Bronchus fibroblast of lung (primary cell): ENCODE measurements around a stretch of chr14.

- RAMPAGE, long total RNA, result no peak
Measured at GRCh38 chr14:84099051-84099301, 1431.0 kb upstream of the FLRT2 start.

DNA sequence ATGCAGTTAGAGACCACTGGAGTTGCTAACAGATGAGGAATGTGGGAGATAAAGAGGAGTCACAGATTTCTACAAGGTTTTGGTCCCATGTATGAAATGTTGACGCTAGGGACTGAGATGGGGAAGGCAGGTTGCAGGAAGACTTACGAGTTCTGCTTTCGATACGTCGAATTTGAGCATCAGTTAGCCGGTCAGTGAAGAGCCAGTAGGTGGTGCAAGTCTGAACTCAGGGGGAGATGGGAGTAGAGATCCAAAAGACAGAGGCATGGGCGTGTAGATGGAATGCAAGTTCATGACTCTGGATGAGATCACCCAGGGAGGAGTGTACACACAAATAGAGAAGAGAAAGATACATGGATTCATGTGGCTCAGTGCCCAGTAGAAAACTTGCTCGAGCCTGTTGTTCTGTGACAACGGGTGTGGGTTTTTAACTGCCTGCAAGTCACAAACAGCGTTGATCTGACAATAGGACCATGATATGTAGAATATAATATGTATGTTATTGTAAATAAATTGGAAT lies 114.7 kb upstream of the FLRT2 start:
- RAMPAGE, long total RNA, result no peak

DNA sequence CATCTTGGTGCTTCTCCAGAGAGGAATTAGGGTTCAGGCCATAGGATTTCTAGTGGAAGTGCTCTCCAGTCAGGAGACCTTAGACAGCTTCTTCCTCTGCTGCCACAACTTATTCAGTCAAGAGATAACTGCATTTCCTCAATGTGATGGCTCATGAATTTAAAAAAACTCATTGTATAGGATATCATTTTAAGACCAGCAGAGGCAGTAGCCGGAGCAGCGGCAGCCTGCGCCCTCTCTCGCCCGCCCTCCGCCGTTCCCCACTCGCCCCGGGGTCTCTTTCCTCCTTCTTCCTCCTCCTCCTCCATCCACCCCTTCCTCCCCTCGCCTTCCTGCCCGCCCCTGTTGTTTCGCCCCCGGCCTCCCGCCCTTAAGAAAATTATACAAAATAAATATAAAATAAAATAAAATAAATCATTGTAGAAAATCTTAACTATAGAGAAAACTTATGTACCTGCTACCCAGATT lies 687.6 kb downstream of the FLRT2 start:
- RAMPAGE, long total RNA, result no peak

GRCh38 chr14:88026792-88027234 lies 21.9 kb downstream of the GPR65 start:
- RAMPAGE, long total RNA, result no peak

GRCh38 chr14:88248864-88249153 lies 74.3 kb downstream of the KCNK10 start:
- RAMPAGE, long total RNA, result no peak

GRCh38 chr14:88823939-88824461 lies 451 bp upstream of the TTC8 start:
- RAMPAGE, long total RNA, result no peak

DNA sequence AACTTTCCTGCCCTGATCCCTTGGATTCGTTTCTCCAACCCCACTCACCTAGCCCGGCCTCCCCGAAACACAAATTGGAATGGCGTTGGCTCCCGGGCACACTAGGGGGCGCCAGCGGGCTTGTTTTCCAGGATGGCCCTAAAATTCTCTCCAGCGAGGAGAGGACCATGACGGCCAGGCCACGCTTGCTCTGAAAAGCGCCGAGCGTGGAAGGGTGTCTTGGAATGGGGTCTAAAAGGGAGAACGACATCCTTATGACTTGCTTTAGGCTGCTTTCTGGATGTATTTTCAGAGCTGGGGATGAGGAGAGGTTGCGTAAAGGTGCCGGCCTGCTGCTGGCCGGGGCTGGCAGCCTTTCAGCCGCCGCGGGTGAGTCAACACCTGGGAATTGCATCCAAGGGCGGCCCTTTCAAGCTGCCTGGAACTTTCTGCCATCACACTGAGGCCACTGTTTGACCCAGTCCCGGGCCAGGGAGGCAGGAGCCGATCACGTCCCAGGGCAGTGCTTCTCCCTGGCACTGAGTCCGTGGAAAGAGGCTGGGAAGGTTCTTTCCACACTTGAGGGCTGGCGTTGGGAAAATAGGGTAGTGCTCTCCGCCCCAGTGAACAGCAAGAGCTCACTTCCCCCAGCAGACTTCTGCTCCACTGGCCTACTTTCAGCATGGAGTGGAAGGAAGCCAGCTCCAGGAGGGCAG lies 216.1 kb downstream of the TTC8 start:
- RAMPAGE, long total RNA, result no peak

GRCh38 chr14:89041111-89041799 lies 216.8 kb downstream of the TTC8 start:
- RAMPAGE, long total RNA, result no peak

- RAMPAGE, long total RNA, result no peak
Measured at GRCh38 chr14:89162536-89163238, 254.3 kb downstream of the FOXN3 start.

- RAMPAGE, long total RNA, result no peak
Measured at GRCh38 chr14:89228685-89229259, 188.3 kb downstream of the FOXN3 start.

- RAMPAGE, long total RNA, result no peak
Measured at GRCh38 chr14:89270781-89271128, 146.3 kb downstream of the FOXN3 start.

DNA sequence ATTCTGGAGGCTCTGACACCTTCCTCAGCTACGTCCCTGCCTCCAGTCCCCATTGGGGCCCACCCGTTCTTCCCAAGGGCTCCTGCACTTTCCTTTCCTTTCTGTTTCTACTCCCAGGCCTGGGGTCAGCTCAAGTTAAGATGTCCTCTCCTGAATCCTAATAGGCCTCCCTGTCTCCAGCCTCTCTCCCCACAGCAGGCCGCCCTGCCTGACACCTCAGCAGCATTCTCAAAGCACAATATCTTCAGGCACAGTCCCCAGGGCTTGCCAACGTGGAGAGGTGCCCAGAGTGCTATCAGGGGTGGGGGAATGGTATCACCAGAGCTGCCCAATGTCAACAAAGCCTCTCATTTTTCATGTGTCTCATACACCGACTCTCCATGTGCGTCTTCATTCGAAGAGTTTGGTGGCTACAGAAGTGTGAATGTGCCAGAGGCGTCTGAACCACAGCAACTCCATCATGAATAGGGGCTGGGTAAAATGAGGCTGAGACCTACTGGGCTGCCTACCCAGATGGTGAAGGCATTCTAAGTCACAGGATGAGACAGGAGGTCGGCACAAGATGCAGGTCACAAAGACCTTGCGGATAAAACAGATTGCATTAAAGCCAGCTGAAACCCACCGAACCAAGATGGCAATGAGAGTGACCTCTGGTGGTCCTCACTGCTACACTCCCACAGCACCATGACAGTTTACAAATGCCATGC lies 122.9 kb downstream of the FOXN3 start:
- RAMPAGE, long total RNA, result no peak

- RAMPAGE, long total RNA, result no peak
Measured at GRCh38 chr14:89365556-89365908, 51.5 kb downstream of the FOXN3 start.

DNA sequence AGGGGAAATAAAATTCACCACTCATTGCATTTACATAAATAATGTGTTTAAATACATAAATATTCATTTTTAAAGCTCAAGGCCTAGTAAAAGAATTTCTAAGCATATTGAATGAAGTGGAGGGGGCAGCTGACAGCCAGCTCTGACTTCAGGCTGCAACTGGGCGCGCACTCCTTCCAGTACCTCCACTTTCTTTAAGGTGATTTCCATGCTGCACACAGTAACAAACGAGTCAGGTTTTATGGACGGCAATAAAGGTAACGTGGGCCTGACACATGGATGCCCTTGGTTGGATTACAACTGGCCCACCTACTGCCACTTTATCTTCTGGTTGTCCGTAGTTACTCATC lies 50.5 kb downstream of the FOXN3 start:
- RAMPAGE, long total RNA, result no peak

DNA sequence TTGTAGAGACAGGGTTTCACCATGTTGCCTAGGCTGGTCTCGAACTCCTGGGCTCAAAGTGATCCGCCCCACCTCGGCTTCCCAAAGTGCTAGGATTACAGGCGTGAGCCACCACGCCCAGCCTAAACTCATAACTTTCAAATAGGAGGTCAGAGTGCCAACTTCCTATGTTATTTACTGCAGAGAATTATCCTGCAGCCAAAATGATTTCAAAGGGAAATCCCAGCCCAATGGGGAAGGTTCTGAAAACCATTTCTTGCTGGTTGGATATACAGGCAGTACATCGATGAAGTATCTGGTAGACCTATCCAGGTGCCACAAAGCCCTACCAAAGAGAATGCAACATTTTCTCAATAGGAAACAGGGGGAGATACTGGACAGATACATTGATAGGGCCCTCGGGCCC lies 13.7 kb downstream of the FOXN3 start:
- RAMPAGE, long total RNA, result no peak

DNA sequence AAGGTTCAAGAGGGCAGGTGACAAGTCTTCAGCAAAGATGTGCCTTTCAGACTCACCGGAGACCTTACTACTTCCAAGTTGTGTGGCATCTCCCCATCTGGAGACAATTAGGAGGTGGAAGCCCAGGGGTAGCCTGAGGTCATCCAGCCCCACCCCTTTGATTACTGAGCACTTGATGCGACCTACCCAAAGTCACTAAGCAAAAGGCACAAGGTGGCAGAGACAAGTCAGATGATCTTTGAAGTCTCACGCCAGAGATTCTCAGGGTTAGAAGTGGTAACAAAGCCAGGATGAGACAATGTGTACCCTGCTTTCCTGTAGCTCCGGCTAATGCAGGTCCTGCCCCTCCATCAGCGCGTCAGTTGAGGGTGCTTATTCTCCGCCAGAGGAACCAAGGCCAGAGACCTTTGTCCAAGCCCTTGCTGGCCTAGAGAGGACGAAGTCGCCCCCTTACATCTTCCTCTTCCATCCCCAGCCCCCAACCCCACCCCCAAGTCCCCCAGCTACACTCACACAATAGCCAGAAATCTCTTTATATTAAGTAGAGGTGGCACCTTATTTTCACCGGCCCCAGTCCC lies 1.5 kb upstream of the FOXN3 start:
- RAMPAGE, long total RNA, result no peak

DNA sequence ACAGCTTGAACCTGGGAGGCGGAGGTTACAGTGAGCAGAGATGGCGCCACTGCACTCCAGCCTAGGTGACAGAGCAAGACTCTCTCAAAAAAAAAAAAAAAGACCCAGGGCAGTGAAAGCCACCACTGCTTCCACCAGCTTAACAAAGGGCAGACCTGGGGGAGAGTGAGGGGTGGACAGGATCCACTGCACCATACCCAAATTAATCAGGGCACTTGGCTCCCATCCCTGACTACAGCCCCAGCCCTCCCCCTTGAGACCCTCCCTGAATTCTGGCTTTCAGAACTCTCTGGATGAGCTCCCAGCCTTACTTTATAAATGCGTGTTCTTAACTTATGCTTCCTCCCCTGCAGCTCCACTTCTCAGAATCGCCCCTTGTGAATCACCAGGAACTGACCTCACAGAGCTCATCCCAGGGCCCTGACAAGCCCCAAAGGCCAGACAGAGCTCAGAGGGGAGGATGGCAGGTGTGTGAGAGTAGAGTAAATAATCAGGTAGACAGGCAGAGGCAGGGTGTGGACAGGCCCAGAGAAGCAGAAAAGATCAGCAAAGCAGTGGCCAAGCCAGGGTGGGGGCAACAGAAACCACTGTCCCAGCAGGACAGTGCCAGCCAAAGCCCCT lies 68.1 kb upstream of the FOXN3 start:
- RAMPAGE, long total RNA, result no peak

DNA sequence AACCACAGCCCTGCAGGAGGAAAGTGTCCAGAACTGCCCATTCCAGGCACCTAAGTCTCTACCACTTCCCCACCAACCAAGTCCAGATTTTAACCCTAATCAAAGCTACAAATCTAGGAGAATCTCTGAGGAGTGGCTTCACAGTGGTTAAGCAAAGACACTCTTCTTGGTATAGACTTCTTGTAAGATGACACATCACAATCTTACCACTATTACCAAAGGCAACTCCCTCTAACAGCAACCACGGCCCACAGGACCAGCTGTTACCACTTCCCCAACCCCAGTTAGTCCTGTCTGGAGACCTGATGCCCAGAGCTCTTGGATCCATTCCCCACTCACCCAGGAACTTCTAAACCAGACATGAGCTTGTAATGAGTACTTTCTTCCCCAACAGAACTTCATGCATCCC lies 87.5 kb upstream of the FOXN3 start:
- RAMPAGE, long total RNA, result no peak

DNA sequence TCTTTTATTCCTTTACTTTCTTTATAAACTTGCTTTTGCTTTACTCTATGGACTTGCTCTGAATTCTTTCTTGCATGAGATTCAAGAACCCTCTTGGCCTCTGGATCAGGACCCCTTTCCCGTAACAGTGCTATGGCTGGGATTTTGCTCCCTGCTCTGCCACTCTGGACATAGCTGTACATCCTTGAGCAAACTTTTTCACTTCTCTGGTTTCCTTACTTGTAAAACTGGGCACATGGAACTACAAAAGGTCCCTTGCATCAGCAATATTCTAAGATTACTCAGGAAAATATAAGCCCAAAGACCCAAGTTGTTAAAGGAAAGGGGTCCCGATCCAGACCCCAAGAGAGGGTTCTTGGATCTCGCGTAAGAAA lies 124.6 kb upstream of the FOXN3 start:
- RAMPAGE, long total RNA, result no peak

DNA sequence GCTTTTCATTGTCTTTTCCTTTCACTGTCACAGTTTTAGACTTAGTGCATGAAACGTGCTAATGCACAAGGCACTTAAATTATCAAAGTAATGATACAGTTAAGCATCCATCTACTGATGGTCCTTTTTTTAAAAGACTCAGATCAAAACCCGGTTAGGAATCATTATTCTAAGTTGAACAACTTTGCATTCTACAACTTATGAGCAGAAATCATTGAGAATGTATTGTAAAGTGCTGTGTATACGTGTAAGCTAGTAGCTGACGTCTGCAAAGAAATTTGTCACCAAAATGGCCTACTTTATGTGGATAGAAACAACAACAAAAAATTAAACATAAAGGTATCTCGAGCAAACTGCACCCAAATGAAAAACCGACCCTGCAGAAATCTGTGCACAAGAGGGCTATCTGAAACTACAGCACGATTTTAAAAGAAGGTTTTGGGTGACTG lies 200.4 kb upstream of the FOXN3 start:
- RAMPAGE, long total RNA, result no peak